Osteoblast (primary cell): ENCODE measurements around a stretch of chr13.

- CAGE, long polyA plus RNA, result no peak
- RRBS, result no CpG with 5 or more reads among the region's 20 CpGs
Measured at GRCh38 chr13:113939730-113940282, 34.1 kb downstream of the C13orf46 start.

- CAGE, long polyA plus RNA, result no peak
- RRBS, result no CpG with 5 or more reads among the region's 20 CpGs
Measured at GRCh38 chr13:113950312-113951022, 23.4 kb downstream of the C13orf46 start.

- CAGE, long polyA plus RNA, result no peak
- RRBS, result 89% methylated on average over 7 of the region's 37 CpGs
Measured at GRCh38 chr13:113998343-113999080, 24.6 kb upstream of the C13orf46 start.

GRCh38 chr13:114004747-114005373, 31.0 kb upstream of the C13orf46 start:
- CAGE, long polyA plus RNA, result no peak
- RRBS, result no CpG with 5 or more reads among the region's 31 CpGs

GRCh38 chr13:114025712-114026207, 51.9 kb upstream of the C13orf46 start:
- CAGE, long polyA plus RNA, result no peak
- RRBS, result no CpG with 5 or more reads among the region's 18 CpGs

GRCh38 chr13:114048971-114049700, 75.3 kb upstream of the C13orf46 start:
- CAGE, long polyA plus RNA, result no peak
- RRBS, result 80% methylated on average over 3 of the region's 31 CpGs

GRCh38 chr13:114087534-114087879, 44.9 kb downstream of the RASA3 start:
- CAGE, long polyA plus RNA, result no peak
- RRBS, result 96% methylated on average over 12 of the region's 15 CpGs

DNA sequence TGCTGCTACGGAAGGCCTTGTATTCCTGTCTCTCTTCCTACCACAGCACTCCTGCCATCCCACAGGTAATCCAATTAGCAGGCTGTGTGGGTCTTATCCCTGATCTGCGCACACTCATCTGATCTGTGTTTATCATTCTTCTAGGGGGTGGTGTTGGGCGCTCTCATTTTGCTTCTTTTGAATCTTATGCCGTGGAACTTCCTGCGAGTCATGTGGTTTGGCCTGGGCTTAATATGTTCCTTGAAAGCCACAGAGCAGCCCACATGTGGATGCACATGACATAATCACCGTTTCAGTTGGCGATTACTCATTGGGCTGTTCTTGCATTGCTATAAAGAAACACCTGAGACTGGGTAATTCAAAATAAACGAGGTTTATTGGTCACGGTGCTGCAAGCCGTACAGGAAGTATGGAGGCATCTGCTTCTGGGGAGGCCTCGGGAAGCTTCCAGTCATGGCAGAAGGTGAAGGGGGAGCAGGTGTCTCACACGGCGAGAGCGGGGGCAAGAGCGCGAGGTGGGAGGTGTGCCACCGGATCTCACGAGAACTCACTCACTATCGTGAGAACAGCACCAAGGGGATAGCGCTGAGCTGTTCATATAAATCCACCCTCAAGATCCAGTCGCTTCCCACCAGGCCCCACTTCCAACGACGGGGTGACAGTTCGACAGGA, 7.4 kb downstream of the RASA3 start:
- CAGE, long polyA plus RNA, result no peak
- RRBS, result no CpG with 5 or more reads among the region's 24 CpGs

DNA sequence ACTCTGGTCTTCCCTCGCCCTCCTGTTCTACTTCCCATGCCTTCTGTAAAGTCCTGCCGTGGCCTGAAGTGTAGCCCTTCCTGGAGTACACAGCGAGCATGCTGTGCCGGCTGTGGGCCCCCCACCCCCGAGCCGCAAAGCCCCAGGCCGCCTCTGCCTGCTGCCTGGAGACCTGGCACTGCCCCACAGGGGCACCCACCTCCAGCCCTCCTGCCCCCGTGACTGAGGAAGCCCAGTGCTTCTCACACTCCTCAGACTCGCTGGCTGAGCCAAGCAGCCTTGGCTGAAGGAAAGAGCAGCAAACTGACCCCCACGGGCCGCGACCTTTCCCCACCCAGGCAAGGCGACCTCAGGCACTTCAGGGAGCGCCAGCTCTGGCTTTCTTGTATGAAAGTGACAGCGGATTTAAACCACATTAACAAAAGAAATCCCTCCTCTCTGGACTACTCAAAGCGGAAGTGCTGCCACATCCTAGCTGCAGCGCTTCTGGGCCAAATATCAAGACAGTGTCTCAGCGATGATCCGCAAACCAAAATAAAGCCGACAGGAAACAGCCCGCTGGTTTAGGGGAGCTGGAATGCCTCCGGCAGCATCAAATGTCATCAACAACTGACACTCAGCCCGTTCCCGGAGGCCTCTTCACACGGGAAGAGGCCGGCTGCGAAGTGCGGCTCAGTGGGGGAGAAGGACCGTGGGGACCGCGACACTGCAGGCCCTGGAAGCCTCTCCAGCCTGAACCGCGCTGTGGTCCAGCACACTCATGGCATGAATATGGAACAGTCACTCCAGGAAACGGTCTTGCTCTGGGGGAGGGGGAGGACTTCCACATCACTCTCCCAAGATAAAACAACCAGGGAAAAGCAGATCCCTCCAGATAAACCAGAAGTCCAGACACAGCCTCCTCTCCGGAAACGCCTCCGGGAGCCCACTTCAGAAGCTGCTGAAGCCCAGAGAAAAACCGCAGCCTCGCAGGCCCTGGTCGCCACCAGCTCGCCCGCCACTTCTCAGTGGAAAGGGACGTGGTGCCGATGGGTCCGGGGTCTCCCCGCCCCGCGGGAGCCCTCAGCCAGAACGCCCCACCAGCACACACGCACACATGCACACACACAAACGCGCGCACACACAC, 1.4 kb downstream of the RASA3 start:
- CAGE, long polyA plus RNA, result no peak
- RRBS, result 3% methylated on average over 5 of the region's 53 CpGs

DNA sequence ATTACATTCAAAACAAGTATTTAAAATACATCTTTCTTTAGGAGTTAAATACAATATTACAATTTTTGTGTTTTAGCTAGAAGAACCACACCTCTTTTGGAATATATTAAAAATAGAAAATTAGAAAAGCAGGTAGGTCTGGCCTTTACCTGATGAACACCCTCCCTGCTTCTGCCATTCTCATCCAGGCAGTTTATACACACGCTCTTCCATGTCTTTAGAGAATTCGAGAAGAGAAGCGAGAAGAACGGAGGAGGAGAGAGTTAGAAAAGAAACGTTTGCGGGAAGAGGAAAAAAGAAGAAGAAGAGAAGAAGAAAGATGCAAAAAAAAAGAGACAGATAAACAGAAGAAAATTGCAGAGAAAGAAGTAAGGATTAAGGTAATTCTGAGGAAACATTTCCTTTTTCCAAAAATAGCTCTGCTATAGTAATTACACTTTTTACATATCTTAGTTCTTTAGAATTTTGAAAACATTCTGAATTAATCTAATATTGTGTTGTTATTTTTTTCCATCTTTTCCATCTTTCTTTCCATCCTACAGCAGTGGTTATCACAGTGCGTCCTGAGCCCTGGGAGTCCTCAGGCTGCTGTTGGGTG, 10.1 kb downstream of the UPF3A start:
- CAGE, long polyA plus RNA, result no peak
- RRBS, result no CpG with 5 or more reads among the region's 7 CpGs

GRCh38 chr13:114324837-114325167, 10.5 kb downstream of the CHAMP1 start:
- CAGE, long polyA plus RNA, result no peak
- RRBS, result no CpG with 5 or more reads among the region's 5 CpGs

DNA sequence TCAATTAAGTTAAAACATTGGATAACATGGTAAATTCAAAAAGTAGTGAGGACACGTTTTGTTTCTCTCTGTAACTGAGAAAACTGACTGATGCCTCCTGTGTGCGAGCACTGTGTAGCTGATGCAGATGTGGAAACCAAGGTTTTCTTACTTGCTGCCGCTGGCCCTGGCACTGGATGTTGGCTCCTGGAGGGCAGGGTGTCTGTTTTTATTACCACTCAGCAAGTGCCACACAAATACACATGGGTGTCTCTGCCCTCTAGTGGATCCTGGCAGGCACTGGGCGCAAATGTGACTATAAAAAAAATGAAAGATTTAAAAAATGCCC, 25.4 kb downstream of the CHAMP1 start:
- CAGE, long polyA plus RNA, result no peak
- RRBS, result no CpG with 5 or more reads among the region's 4 CpGs